Fallopian tube (tissue), 1 donor: ENCODE measurements around the gene PBX3.

GRCh38 chr9:124873468-124874254 lies 11.7 kb downstream of the ARPC5L start:
- PRO-cap = no peak

- PRO-cap = no peak
These were observed 13.0 kb downstream of the ARPC5L start for GRCh38 chr9:124874768-124875446.

GRCh38 chr9:125145121-125145593 lies 1.8 kb upstream of the SCAI start:
- PRO-cap = no peak

DNA sequence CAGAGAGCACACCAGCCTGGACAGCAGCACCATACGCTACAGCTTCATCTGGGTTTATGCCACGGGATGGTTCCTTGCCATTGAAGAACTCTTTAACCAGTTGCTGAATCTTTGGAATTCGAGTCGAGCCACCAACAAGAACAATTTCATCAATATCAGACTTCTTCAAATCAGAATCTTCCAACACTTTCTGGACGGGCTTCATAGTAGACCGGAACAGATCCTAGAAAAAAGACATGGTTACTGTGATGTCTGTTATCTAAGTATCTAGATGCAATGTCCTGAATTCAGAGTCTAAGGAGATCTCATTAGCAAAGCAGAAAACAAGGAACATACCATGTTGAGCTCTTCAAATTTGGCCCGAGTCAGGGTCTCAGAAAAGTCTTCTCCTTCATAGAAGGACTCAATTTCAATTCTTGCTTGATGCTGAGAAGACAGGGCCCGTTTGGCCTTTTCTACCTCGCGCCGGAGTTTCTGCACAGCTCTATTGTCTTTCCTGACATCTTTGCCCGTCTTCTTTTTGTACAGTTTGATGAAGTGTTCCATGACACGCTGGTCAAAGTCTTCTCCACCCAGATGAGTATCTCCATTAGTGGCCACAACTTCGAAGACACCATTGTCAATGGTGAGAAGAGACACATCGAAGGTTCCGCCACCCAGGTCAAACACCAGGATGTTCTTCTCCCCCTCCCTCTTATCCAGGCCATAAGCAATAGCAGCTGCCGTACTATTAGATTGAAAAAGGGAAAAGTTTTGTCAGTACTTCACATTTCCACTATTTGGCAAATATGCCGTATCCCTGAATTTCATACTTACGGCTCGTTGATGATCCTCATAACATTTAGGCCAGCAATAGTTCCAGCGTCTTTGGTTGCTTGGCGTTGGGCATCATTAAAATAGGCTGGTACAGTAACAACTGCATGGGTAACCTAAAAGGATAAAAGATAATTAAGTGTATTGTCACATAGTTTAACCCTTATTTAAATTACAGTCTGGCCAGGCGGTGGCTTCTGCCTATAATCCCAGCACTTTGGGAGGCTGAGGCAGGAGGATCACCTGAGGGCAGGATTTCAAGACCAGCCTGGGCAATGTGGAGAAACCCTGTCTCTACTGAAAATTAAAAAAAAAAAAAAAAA lies 2.2 kb downstream of the HSPA5 start:
- PRO-cap = no peak

- PRO-cap = no peak
These were observed 75.6 kb downstream of the GAPVD1 start for GRCh38 chr9:125337220-125337680.

- PRO-cap = no peak
These were observed 31.6 kb downstream of the MAPKAP1 start for GRCh38 chr9:125675246-125675876.

DNA sequence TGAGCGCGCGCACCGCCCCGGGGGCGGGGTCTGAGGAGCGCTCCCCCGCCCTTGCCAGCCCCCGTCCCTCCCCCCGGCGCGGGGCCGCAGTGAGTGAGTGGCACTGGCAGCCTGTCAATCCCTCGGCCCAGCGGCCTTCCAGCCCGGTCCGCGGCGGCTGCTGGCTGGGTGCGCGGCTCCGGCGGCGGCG lies 686 bp upstream of the PBX3 start:
- PRO-cap = bidirectional peak, plus-strand start at position 103 of the sequence, minus-strand start outside the sequence

- PRO-cap = unidirectional peak, plus-strand start at chr9:125747038; unidirectional peak, plus-strand start at chr9:125747136; bidirectional peak, plus-strand start at chr9:125747409, minus-strand start at chr9:125747297
These were observed at the start of gene PBX3 for GRCh38 chr9:125746782-125747767. Gene PBX3 (plus strand): TSS chr9:125747373.

- PRO-cap = no peak
These were observed 40.1 kb downstream of the PBX3 start for GRCh38 chr9:125786930-125788065.

- PRO-cap = bidirectional peak, plus-strand start at chr9:126151874, minus-strand start at chr9:126151716
These were observed 175.0 kb upstream of the MVB12B start for GRCh38 chr9:126151576-126152009.

DNA sequence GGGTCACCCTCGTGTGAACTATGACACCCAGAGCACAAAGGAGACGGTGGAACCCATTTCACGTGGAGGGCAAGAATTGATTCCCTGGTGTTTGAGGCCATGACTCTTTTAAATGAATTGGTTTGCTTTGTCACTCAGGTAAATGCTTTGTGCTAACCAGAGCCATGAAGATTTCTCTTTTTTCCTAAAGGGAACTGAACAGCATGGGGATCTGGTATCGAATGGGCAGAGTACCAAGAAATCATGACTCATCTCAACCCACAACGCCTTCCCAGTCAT lies 68.7 kb downstream of the MVB12B start:
- PRO-cap = no peak

- PRO-cap = no peak
These were observed 131.3 kb upstream of the LMX1B start for GRCh38 chr9:126482237-126482943.

GRCh38 chr9:126616842-126617467 lies 3.2 kb downstream of the LMX1B start:
- PRO-cap = no peak

DNA sequence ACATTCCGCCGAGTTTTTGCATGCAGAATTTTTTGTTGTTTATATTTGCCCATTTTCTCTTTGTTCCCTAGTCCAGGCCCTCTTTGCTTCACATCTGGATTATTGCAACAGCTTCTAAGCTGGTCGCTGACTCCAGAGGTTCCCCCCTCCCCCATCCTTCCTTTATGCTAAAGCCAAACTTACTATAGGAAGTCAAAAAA lies 1.2 kb downstream of the ZBTB34 start:
- PRO-cap = no peak

- PRO-cap = unidirectional peak, minus-strand start at chr9:126862433; unidirectional peak, minus-strand start at chr9:126862768
These were observed 2.0 kb downstream of the ZBTB34 start for GRCh38 chr9:126862325-126862915.

DNA sequence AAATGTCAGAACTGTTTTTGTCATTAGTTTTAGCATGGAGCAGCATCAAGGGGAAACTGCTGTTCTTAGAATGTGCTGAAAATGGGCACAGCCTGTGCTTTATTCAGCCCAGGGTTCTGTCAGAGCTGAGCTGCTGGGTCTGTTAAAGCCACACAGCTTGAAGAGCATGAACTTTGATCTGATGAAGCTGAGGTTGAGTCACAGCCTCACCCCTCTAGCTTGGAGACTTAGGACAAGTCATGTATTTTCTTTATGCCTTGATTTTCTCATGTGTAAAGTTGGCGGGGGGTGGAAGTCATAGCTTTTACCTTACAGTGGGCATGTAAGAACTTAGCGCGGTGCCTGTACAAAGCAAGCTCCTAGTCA lies 72.0 kb downstream of the RALGPS1 start:
- PRO-cap = no peak

DNA sequence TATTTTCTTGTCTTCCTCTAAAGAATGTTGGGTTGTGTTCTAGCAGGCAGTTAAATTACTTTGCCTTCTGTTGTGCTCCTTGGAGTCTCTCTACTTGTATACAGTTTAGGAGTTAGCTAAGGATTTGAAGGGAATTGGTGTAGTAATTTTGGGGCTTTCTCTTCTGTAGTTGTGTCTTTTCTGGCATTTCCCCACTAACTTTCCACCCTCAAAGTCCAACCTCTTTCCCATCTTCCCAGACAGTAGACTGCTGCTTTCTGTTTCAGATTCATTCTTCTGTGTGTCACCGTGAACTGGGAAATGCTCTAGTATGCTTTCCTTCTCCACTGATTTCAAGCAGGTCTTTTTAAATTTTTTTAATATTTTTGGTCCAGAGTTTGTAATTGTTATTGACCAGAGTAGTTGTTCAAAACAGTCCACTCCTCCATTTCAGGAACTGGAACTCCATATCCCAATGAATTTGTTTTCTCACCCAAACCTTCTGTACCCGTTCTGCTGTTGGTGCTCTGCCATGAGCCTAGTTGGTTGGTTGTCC lies 4.6 kb upstream of the ANGPTL2 start:
- PRO-cap = no peak

DNA sequence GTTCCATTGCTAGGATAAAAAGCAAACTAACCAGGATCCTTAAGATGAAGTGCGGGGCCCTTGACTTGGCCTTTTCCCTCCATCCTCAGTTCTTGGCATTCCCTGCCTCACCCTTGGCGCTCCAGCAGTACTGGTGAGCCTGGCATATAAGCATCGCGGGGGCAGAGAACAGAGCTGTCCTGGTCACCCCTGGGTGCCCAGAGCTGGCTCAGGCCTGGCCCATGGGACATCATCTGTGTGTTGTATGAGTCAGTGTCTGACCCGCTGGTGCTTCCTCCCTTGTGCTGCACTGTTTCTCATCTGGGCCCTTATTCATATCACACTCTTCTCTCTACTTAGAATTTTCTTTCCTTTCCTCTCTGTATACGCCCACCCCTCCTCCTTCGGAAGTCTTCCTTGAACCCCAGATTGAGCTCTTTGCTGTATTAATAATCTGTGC lies 38.3 kb upstream of the GARNL3 start:
- PRO-cap = no peak

GRCh38 chr9:127244607-127245739 lies 19.6 kb upstream of the GARNL3 start:
- PRO-cap = bidirectional peak, plus-strand start at chr9:127245327, minus-strand start at chr9:127245190

GRCh38 chr9:127293303-127293895 lies 28.8 kb downstream of the GARNL3 start:
- PRO-cap = no peak